ENCODE data around the gene SMIM40.

DNA sequence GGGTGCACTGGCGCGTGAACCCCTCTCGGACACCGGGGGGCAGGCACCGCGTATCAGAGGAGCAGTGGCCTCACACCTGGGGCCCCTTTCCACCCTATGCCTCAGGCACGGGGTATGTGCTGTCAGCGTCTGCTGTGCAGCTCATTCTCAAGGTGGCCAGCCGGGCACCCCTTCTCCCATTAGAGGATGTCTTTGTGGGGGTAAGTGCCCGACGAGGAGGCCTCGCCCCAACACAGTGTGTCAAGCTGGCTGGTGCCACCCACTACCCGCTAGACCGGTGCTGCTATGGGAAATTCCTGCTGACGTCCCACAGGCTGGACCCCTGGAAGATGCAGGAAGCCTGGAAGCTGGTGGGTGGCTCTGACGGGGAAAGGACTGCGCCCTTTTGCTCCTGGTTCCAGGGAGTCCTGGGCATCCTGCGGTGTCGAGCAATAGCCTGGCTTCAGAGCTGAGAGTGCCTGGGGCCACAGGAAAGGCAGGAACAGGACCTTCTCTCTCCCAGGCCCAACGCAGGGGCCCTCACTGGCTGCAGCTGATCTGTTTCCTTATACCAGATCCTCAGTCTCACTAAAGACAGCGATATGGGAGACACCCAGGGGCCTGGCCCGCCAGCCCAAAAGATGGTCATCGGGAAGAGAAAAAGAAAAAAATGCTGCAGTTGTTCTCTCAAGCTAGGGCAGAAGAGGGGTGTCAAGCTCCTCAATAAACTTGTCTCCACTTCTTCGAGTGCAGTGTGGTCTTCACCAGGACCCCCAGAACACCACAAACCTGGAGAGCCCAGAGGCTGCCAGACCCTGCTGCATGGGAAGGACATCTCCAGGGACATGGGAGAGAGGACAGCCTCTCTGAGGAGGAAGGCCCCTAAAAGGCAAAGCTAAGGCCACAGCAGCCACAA lies 1.4 kb downstream of the B3GALT4 start:
- PRO-cap: no peak

DNA sequence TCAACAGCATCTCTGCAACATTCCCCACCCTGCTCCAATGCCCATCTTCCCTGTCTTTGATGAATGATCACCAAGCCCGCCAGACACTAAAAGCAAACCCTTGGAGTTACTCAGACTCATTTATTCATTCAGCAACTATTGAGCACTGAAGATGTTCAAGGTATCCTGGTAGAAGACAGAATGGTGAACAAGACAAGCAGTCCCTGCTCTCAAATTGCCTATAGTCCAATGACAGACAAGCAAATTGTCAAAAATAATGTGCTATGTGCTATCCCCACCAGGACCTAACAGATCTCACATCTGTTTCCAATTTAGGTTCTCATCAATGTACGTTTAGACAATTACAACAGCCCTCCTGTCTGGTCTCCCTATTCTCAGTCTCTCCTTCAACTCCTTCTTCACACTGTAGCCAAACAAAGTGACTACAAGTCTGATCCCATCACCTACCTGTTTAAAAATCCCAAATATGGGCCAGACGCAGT lies 7.5 kb upstream of the RGL2 start:
- PRO-cap: no peak

DNA sequence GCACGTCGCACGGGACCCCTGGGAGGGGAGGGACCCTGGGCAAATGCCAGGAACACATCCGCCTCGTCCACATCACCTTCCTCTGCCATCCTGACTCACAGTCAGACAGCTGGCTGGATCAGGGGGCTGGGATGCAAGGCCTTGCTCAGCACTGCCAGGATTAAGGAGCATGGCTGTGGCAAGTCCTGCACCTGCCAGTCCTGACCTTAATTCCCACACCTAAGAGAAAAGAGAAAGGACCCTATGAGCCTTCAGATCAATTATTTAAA lies at the start of gene SMIM40:
TSS of gene SMIM40 (minus strand) at position 103 of the 269 bp plus-strand sequence.
- PRO-cap: no peak

DNA sequence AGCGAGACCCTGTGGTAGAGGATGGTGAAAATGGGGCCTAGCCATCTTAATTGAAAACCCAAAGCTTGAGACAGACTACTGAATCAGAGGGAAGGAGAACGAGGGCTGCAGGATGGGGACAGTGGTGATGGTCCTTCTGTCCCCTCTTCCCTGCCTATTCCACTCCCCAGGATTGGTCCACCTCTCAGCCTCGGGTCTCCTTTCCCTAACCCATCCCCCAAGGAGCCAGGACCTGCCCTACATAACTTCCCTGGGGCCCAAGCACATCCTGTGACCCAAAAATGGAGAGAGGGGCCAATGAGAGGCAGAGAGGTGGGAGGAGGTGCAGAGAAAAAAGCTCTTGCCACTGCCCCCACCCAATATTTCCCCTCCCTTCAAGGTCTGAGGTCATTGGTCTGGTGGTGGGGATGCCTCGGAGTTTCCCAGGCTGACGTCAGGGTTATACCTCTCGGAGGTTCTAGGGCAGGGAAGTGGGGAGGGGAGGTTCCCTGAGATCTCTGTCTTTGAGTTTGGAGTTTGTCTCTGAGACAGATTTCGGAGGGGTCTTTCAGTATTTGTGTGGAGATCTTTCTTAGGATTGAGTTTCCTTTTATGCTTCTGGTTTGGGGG lies 974 bp upstream of the CUTA start:
- PRO-cap: no peak

DNA sequence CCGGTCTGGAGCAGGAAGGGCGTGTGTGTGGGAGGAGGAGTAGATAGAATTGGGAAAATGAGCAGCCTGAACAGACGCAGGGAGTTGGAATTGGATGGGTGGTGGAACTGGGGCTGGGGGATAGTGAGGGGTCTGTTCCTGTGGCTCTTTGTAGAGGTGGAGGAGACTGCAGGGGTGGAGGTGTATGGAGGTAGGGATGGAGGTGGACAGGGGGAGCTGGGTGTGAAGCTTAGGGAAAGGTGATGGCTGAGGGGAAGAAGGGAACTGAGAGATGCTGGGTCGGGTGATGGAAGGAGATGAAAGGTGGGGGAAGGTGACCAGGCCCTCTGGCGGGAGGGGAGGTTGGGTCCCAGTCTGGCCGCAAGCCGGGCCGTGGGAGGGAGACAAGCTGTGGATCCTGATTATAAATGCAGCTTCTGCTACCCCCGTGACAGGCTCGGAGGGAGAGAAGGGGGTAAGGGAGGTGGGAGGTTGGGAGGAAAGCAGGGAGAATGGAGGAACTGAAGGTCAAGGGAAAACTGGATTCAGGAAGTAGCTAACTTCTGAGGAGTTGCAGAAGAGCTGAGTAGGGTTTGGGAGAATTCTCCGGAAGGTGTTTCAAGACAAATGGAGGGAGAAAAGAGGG lies 5.2 kb downstream of the SYNGAP1 start:
- PRO-cap: no peak

DNA sequence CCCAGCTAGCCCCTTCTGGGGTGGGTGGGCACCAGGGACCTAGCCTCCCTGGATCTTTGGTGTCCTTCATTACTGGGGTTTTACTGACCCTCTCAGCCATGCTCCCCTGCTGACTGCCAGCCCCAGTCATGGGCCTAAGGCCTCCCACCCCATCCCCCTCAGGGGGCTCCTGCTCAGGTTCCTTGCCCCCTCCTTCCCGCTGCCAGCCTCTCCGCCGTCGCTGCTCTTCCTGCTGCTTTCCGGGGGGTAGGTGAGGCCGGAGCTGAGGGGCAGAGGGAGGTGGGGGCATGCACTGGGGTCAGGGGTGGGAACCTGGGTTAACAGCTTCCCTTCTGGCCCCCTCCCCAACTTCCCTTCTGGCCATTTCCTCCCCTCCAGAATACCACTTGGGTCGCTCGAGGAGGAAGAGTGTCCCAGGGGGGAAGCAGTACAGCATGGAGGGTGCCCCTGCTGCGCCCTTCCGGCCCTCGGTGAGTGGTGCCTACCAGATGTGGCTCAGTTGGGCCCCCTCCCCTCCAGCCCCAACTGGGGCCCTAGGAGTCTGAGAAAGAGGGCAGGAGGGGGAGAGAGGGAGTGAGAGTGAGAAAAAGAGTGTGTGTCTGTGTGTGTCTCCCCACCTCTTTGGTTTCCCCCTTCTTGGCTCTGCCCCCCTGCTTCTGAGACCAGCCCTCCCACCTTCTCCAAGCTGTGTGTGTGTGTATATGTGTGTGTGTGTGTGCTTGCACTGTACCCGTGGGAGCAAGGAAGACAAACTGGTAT lies 12.1 kb downstream of the SYNGAP1 start:
- PRO-cap: unidirectional peak, minus-strand start at position 623 of the sequence

GRCh38 chr6:33579309-33579873 lies 685 bp downstream of the BAK1 start:
- PRO-cap: no peak

GRCh38 chr6:33590665-33591396 lies 10.8 kb upstream of the BAK1 start:
- PRO-cap: no peak

DNA sequence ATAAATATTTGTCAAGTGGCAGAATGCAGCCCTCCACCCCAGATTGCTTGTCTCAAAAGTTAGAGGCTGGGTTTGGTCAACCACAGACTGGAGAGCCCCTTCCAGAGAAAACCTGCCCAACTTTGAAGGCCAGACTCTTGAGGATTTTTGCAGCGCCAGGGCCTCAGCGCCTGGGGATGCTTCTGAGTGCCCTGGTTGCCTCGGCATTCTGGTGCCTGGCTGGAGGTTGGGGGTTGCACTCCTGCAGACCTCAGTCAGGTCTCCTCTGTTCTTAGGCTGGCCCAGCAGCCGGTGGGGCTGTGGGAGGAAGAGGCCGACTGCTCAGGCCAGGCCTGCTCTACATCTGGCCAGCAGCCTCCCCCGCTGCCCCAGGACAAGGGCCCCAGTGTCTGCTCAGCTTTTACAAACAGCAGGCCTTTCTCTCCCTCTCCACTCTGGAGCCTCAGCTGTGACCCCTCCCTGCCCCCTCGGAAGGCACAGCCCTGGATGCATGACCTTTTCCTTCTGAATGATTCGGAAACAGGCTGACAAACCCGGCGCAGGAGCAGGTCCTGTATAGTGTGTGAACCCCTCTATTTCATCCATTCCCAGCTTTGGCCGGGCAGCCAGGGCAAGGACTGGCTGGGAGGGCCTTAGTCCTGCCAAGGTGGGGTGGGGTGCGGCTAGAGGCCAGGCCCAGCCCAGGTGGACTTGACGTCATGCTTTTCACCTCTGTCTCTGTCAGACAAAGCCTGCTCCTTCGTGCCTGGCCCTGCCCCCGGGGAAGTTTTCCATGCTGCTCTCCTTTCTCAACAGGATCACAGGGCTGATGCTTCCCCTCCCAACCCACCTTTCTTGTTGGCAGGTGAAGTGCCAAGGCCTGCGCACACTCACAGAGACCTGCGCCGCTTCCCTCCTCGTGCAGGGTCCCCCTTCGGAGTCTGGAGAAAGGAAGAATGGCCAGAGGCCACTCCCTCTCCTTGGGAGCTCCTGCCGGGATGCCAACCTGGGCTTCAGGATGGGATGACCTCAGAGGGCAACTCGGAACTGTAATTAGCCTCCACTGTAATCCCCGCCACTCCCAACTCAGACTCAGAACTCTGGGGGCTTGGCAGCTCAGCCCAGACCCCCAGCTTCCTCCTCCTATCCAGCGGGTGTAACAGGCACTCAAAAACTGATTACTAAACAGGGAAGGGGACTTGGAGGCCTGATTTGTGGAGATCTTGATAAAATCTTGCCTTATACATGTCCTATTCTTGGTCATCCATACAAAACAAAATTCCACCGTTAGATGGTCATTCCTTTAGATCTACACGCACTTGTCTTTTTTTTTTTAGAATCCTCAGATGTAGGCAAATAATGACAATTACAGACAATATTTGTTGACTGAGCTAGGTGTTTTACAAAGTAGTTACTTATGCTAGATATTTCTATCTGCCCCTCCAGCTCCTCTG lies 10.0 kb upstream of the ITPR3 start:
- PRO-cap: no peak

DNA sequence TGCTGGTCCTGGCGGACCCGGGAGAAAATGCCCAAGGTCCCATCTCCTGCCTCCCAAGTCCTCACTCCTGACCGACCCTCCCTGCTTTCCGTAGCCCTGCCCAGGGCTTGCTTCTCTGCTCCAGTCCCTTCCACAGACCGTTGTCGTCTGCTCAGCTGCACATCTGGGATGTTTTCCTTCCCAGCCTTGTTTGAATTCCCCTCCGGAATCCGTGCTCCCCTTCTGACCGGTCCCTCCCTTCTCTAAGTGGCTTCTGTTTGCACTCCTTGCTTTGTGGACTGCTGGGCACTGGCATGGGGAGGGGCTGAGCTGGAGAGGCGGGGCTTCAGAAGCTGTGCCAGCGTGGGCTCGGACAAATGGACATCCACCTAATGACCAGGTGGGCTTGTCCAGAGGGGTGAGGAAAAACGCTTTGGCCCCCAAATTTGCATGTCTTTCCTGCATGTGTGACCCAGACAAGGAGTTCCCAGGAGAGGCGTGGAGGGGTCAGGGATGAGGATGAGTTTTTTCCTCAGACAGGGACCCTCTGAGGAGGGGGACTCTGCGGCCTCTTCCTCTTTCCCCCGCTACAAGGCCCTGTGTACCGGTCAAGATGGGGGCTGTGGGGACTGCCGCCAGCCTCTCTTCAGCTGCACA lies 13.4 kb downstream of the ITPR3 start:
- PRO-cap: no peak

- PRO-cap: bidirectional peak, plus-strand start at chr6:33696746, minus-strand start at chr6:33696488; unidirectional peak, minus-strand start at chr6:33697216
Measured at GRCh38 chr6:33696366-33697662, 14.7 kb downstream of the UQCC2 start.

DNA sequence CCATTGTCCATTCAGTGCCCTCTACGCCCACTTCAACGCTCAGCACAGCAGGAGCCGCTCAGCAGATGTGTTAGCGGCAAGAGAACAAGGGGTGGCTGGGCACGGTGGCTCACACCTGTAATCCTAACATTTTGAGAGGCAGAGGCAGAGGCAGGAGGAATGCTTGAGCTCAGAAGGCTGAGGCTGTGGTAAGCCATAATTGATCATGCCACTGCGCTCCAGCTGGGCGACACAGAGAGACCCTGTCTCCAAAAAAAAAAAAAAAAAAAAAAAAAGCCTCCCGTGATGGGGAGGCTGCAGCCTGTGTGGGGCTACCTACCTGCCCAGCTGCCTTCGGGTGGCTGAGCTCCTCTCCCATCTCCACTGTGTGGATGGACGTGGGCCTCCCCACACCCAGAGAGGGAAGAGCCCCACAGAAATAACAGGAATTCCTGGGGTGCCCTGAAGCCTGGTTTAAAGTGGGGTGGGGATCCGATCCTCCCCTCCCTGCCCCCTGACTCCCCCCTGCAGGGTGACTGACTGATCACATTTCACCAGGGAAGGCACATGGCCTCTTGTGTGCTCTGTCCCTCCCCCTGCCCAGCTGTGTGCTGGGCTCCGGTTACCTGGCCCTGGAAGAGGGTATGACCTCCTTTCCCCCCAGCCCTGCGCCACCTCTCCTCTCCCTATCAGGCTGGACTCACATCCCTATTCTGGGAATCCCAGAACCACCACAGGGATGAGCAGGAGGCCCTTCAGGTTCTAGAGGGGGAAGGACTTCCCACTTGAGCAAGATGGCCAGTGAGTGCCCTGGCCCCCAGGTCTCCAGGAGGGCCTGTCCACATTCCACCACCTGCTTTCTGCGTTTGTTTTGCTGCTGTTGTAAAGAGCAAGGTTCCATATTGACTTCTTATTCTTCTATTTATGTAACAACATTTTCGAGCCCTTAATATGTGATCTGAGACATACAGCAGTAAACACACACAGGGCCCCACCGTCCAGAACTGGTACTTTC lies 2.0 kb upstream of the IP6K3 start:
- PRO-cap: no peak

DNA sequence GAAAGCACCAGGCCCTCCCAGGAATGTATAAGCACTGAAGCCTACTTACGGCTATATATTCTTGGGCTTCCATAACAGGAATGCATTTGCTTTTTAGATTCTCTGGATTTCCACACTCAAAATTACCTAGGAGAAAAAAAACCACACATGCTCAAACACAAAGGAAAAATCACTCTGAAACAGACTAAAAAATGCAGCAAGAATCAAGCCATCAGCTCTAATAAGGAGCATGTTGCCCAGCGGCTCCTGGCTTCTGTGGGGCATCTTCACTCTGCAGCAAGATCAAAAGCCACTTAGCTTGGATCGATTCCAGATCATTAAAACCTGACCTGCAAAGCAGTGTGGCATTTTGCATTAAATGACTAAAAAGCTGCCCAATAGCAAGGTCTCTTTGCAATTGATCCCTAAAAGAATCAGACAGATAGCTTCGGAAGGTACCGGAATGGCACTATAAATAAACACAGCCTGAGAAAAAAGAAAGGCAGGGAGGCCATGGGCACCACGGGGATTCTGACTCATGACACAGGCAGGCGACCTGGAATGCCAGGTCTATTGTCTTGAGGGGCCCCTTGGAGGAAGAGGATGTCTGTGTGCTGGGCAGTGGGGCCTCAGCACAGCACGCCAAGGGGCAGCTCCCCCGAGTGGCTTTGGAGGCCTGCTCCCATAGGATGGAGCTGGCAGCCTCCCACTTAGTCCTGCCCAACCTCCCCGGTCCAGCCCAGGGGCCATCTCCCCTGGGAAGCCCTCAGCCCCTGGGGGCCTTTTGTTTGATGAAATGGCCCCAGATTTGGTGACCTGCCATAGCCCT lies 7.7 kb downstream of the LEMD2 start:
- PRO-cap: no peak

DNA sequence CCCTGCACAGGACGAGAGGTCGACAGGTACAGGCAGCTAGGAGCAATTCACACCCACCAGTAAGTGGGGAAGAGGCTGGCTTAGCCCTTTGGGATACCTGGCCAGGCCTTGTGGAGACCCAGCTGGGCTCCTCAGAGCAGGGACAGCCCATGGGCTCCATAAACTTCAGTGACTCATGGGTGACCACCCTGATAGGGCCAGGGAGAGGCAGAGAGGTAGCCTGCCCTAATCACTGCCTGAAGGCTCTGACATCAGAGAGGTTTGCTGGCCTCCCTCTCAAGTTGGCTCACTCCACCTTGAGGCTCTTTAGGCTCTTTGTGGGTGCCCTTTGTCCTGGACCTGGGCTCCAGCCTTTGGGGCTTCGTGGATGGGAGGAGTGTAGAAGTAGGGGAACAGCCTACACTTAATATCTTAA lies 81.8 kb upstream of the MLN start:
- PRO-cap: no peak

GRCh38 chr6:34245082-34245416 lies 3.8 kb downstream of the SMIM29 start:
- PRO-cap: no peak

DNA sequence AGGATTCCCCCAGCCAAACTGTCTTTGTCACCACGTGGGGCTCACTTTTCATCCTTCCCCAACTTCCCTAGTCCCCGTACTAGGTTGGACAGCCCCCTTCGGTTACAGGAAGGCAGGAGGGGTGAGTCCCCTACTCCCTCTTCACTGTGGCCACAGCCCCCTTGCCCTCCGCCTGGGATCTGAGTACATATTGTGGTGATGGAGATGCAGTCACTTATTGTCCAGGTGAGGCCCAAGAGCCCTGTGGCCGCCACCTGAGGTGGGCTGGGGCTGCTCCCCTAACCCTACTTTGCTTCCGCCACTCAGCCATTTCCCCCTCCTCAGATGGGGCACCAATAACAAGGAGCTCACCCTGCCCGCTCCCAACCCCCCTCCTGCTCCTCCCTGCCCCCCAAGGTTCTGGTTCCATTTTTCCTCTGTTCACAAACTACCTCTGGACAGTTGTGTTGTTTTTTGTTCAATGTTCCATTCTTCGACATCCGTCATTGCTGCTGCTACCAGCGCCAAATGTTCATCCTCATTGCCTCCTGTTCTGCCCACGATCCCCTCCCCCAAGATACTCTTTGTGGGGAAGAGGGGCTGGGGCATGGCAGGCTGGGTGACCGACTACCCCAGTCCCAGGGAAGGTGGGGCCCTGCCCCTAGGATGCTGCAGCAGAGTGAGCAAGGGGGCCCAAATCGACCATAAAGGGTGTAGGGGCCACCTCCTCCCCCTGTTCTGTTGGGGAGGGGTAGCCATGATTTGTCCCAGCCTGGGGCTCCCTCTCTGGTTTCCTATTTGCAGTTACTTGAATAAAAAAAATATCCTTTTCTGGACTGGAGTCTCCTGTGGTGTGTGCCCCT lies 3.2 kb downstream of the SMIM29 start:
- PRO-cap: no peak

DNA sequence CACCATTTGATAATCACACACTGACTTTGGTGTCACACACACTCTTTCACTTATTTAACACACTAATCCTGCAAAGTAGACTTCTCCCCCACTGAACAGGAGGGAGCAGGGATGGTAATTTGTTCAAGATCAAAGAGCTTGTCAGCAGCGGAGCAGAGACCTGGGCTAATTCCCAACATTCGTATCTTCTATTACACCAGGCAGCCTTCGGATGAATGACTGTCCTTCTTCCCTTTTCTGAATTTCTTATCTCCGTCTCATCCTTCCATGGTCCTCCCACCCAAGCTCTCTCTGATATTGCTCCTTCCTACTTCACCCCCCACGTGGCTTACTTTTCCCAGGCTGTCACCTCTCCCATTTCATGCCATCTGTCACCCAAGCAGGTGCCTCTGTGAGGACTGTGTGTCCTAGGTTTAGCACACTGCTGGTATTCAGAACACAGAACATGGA lies 28.5 kb upstream of the SMIM29 start:
- PRO-cap: no peak

DNA sequence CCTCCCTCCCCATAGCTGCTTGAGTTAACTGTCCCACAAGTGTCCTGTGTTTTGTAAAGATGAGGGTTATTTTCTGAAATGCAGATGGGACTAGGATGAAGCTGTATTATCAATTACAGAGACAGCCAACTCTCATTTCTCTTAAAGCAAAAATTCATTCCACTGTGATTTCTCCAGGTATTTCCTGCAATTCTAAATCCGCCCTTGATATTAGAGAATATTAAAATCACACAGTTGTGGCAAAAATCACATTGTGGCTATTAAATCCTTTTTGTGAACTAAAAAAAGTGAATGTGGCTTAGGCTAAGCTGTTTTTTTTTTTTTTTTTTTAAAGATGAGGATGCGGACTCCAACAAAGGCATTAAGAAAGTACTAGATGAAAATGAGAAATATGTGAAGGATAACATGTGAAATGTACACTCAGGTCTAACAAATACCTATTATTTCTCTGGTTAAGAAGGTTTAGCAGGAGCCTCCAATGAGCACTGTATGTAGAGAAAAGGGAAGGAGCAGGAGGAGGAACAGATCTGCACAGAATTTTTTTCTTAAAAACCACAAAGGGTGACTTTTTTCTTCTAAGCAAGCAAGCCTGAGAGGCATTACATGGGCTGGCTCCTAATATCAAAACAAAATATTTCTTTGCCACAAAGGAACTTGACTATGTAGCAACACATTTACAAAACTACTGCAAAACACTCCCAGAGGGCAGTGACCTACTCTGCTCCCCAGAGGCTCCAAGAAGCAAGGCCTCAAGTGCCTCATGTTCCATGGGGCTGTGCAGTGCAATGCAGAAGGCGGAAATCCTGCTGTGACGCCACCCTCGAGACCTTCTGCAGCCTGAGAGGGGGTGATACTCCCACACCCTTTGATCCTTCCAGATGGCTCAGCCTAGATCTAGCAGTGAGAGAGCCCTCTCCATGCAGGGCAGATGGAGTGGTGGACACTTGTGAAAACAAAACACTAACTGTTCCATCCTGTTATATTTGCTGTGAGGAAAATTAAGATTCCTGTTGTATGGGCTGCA lies 35.7 kb upstream of the SMIM29 start:
- PRO-cap: no peak

GRCh38 chr6:34295397-34296128 lies 46.8 kb upstream of the SMIM29 start:
- PRO-cap: no peak

DNA sequence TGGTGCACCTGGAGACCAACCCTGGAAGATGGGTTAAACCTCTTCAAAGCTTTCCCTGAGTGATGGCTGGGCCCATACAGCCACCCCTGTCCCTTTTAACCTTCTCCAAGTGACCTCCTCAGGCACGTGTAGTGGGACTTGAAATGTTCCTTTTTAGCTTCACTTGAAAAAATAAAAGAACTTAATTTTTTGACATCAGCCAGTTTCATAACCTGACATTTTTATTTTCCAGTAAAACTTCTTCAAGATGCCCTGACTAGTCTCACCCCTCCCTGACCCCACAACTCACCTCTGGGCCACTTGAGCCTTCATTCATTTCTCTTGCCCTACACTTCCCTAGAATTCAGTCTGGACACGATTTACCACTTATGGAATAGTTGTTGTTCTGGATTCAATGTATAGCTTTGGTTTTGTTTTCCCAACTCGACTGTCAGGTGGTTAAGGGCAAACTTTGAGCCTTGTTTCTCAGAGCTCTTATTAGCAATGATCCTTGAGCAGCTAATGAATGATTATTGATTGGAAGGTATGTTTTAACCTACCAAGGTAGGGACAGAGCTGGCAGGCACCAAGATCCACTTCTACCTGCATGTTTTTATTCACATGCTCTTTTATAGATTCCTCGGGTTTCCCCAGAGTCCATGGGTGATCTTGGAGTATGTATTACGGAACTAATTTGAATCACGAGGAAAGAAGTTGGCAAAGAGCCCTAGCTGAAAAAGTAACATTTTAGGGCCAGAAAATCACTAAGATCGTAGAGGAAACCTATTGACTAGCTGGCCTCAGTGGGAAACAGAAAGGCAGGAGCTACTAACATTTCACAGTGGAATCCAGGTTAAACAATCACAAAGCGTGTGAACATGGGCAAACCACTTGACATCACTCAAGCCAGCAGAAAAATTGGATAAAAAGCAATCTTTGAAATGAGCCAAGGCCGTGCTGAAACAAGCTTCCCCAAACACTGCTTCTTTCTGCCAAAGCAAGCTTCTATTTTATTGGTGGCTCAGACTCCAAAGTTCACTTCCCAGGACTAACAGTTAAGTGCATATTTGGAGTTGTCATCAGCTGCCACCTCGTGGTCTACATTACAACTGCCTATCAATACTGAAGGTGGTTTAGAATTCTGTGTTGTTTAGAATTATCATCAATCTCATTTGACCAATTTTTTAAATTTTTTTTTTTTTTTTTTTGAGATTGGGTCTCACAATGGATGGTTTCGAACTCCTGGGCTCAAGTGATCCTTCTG lies 11.1 kb downstream of the RPS10 start:
- PRO-cap: no peak

All from A673 (cell line).